ENCODE measurements around the gene CCDC77.

DNA sequence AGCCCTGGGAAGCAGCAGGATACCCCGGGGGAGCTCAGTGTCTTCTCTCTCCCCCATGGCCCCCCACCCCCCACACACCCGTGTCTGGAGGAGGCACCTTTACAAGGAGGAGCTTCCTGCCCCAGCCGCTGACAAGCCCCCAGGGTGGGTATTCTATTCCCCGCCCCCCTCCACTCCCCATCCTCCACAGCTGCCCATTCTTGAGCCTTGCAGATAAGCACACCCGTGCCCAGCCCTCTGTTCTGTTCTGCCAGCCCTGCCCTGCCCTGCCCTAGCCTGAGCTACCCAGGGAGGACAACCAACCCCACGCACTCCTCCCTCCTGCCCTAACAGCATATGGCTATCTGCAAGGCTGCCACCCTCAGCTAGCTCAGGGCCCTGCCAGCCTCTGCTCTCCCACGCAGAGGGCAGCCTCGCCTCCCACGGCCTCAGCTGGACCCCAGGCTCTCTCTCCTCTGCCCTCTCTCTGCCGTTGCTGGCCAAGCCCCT lies 41.7 kb downstream of the SLC6A12 start:
- PRO-cap, 3 experiments: no peak in any of the 3 experiments
- RRBS: 36% methylated on average over 1 of the region's 10 CpGs

DNA sequence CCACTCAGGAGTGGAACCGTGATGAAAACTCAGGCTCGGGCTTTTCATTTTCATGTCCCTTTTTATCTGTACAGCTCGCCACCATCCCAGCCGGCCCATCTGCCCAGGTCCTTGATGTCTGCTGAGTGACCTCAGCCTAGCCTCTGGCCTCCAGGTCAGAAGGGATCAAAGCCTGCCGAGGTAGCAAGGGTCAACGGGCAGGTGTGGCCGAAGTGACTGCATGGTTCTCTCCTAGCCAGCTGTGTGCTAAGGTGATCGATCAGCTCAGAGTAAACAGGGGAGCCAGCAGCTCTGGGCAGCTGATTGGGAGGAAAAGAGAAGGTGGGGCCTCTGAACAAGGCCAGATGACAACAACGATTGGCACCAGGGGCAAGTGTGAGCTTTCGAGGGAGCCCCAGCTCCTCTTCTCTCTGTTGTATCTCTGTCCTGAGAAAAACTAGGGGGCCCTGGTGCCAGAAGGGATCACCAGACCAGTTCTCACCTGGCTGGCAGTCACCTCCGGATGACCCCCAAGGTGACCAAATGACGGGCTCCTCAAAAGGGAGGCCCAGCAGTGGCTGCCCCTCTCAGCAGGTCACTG lies 3.6 kb downstream of the SLC6A12 start:
- PRO-cap, 3 experiments: no peak in any of the 3 experiments
- RRBS: no CpG with 5 or more reads among the region's 12 CpGs

DNA sequence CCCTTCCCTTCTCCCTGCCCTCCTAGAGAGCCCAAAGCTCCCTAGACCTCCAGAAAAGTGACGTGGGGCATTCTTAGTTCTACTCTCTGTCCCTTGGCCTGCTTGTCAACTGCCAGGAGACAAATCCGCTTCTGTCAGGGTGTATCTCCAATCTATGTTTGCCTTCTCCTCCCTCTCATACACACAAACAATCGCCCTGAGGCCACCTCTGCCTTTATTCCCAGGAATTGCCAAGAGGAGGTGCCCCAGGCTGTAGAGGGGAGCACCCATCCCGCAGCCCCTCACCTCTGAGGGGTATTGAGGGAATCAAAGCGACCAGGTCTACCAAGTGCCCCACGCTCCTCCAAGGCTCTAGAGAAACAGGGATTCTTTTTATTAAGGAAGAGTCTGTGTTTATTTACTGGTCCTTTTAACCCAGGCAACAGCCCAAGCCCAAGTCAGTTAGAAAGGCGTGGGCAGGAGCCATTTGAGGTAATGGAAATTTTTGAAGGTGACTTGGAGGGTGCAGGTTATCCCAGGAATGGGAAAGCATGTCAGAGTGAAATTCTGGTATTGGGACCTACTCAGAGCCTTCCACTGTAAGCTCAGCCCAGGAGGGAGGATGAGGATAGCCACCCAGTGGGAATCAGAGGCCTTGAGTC lies 3.0 kb downstream of the SLC6A12 start:
- PRO-cap, 3 experiments: peak in 3 of 3 experiments; most common minus-strand start position 353 of the sequence (in 2)
- RRBS: no CpG with 5 or more reads among the region's 7 CpGs

- PRO-cap, 3 experiments: no peak in any of the 3 experiments
- RRBS: no CpG with 5 or more reads among the region's 6 CpGs
Observed at GRCh38 chr12:212520-212772, 1.5 kb downstream of the SLC6A12 start.

GRCh38 chr12:295488-295896 lies 32.9 kb upstream of the SLC6A13 start:
- PRO-cap, 3 experiments: no peak in any of the 3 experiments
- RRBS: no CpG with 5 or more reads among the region's 4 CpGs

GRCh38 chr12:401263-402072 lies at the start of gene CCDC77:
Gene CCDC77 (plus strand): TSS chr12:401644.
- PRO-cap, 3 experiments: peak in 3 of 3 experiments; most common plus-strand start chr12:401575 (in 1); most common minus-strand start chr12:401450 (in 3)
- RRBS: no CpG with 5 or more reads among the region's 46 CpGs

DNA sequence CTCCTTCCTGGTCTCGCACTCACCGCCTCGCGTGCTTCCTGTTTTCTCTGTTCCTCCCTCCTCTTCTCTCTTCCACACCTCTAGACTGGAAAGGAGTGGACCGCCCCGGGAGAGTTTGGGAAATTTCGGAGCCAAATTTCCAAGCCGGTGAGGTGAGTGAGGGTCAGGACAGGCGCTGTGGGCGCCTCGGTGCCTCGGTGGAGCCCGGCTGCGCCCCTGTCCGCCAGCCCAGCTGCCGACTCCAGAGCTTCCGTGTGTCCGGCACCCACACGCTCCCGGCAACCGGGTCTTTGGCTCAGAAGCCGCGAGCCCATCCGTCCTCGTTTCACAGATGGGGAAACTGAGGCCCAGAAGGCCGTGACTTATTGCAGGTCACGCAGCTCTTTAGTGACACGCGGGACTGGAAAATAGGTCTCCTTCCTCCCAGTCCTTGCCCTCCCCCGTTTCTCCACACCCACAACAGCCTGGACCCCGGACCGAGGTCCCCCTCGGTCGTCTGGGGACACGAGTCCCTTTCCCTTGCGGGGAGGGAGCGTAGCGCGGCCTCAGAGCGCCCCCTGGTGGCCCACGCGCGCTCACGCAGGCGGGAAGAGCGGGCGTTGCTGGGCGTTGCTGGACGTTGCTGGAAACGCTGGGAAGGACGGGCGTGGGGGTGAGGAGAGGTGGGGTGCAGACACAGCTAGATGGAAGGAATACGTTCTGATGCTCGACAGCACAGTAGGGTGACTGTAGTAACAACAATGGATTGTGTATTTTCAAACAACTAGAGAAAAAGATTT lies 87.0 kb downstream of the B4GALNT3 start:
- PRO-cap, 3 experiments: no peak in any of the 3 experiments
- RRBS: 71% methylated on average over 13 of the region's 54 CpGs

DNA sequence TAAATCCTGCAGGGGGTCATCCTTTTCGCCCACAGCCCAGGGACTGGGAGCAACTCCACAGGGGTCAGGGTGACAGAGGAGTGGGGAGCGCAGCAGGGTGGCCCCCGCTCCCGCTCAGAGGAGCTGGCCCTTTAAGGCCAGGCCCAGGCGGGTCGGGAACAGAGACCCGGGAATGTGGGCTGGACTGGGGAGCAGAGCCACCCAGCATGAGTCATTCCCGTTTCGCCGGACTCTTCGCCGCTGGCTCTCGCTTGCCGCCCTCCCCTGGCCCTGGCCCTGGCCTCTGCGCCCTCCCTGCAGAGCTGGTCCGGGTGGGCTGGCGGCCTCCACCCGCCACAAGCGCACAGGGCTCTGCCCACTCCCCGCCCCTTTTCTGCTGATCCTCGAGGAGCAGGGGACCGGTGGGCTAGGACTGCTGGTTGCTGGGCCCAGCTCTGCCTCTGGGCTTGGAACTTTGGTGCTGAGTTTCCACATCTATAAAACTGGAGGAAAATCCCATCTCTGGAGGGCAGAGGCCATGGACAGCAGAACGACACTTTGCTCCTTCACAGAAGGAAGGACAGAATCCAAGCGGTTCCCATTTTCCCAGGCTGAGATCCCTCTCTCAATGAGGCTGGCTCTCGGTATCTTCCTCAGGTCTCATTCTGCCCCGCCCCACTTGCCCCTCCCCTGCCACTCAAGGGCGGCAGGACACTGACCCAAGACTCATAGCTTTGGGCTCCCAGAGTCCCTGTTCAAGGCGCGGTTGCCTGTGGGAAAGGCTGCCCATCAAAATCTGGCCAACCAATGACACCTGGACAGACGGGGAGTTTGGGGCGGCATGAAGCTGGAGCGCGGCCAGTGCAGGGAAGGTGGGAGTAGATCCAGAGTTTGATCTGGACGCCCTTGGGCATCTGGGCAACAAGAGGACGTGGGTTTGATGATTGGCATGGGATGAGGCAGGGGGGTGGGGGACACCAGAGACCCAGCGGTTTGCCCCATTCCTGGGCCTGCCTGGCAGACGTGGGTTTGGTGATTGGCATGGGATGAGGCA lies 92.5 kb downstream of the NINJ2 start:
- PRO-cap, 3 experiments: peak in 3 of 3 experiments; most common plus-strand start position 224 of the sequence (in 2); most common minus-strand start position 609 of the sequence (in 3)
- RRBS: 4% methylated on average over 15 of the region's 37 CpGs

- PRO-cap, 3 experiments: no peak in any of the 3 experiments
- RRBS: no CpG with 5 or more reads among the region's 15 CpGs
Observed at GRCh38 chr12:577970-578377, 85.3 kb downstream of the NINJ2 start.

DNA sequence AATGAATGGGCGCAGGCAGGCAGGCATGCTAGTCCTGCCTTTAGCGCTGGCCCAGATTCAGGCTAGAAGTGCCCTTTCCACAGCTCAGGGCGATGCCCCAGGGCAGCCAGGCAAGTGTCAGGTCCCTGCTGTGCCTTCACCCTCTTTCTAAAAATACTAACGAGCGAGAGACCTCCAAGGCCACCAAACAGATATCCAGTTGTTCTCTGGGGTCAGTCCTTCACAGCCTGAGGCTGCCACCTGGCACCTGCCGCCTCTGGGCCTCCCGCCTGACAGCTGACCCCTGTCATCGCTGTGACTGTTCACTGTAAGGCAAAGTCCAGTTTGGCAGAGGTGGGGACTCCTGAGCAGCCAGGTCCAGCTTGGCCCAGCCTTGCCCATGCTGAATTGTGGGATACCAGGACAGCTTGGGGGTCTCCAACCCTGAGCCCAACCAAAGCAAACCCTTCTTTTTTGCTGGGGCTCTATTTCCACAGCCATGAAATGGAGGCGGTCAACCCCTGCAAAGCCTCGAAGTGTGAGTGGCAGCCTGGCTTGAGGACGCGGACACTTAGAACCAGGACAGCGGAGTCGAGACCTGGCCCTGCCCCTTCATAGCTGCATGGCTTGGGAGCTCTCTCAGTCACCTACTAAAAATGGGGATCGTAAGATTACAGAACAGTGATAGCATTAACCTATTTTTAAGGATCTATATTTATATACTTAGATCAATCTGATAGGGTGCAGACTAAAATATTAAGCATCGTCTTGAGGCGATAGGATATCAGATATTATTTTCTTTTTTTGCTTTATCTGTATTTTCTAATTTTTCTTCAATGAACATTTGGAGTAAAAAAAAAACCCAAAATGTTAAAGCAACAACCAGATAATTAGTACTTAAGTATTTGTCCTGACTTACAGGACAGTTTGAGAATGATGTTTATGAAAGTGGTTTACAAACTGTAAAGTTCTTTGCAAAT lies 79.7 kb downstream of the NINJ2 start:
- PRO-cap, 3 experiments: no peak in any of the 3 experiments
- RRBS: no CpG with 5 or more reads among the region's 17 CpGs

DNA sequence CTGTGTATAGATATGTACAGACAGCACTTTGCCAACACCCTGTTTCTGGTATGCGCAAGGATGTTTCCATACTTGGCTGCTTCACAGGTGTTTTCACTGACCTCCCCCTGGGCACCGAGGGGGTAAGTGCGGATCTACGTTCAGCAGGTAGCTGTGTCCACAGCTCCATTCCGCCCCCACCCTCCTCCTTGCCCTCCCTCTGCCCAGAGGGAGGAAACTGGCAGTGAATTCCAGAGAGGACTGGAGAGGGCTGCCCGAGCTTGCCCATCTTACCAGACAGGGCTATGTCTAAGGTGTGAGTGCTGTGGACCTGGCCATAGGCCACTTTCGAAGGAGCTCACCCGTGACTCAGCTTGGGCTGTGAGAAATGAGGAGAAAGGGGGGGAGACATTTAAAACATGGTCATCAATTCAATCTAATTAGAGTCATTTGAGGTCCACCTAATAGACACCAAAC lies 65.1 kb downstream of the NINJ2 start:
- PRO-cap, 3 experiments: no peak in any of the 3 experiments
- RRBS: no CpG with 5 or more reads among the region's 8 CpGs

- PRO-cap, 3 experiments: no peak in any of the 3 experiments
- RRBS: 18% methylated on average over 1 of the region's 10 CpGs
Observed at GRCh38 chr12:631871-632929, 31.0 kb downstream of the NINJ2 start.

GRCh38 chr12:728747-729212 lies 23.6 kb upstream of the WNK1 start:
- PRO-cap, 3 experiments: no peak in any of the 3 experiments
- RRBS: no CpG with 5 or more reads among the region's 2 CpGs

DNA sequence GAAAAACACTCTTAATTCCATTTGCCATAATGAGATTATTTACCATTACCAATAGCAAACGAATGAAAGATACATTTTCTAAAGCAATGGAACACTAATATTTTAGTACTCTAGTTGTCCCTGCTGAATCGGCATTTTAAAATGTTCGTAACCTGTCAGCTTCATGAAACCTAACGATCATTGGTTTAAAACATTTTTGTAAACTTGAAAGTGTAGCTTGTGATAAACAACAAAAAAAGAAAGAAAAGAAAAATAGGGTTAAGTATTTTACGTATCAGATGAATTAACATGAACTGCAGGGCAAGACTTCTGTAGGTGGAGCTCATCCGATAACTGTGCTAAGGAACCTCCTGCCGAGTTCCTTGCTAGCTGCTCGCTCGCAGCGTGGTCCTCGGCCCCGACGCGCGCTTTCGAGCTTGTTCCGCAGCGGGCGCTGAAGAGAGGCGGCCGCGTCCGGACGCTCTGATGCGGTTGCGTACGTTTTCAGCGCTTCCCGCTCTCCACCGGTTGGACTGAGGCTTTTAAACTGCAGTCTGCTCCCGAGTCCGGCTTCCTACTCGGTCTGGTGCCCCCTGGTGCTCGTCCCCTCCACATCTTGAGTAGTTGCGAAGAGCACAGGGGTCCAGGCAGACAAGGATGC lies 1.4 kb upstream of the WNK1 start:
- PRO-cap, 3 experiments: peak in 3 of 3 experiments; most common plus-strand start position 602 of the sequence (in 2); most common minus-strand start position 412 of the sequence (in 3)
- RRBS: 1% methylated on average over 8 of the region's 35 CpGs

DNA sequence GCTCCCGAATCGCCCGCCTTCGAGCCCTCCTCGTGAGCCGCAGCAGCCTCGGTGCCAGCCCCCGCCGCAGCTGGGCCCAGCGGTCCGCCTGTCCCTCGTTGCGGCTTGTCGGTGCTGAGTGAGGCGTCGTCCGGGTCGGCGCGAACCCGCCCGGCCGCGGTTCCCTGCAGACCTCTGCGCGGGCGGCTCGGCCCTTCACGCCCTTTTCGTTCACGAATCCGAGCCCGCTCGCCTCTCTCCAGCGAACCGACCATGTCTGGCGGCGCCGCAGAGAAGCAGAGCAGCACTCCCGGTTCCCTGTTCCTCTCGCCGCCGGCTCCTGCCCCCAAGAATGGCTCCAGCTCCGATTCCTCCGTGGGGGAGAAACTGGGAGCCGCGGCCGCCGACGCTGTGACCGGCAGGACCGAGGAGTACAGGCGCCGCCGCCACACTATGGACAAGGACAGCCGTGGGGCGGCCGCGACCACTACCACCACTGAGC lies 975 bp downstream of the WNK1 start:
- PRO-cap, 3 experiments: peak in 2 of 3 experiments; most common plus-strand start position 117 of the sequence (in 1); most common minus-strand start position 100 of the sequence (in 1)
- RRBS: under 1% methylated on average over 12 of the region's 59 CpGs

- PRO-cap, 3 experiments: no peak in any of the 3 experiments
- RRBS: no CpG with 5 or more reads among the region's 5 CpGs
Observed at GRCh38 chr12:882758-883237, 66.7 kb downstream of the RAD52 start.

DNA sequence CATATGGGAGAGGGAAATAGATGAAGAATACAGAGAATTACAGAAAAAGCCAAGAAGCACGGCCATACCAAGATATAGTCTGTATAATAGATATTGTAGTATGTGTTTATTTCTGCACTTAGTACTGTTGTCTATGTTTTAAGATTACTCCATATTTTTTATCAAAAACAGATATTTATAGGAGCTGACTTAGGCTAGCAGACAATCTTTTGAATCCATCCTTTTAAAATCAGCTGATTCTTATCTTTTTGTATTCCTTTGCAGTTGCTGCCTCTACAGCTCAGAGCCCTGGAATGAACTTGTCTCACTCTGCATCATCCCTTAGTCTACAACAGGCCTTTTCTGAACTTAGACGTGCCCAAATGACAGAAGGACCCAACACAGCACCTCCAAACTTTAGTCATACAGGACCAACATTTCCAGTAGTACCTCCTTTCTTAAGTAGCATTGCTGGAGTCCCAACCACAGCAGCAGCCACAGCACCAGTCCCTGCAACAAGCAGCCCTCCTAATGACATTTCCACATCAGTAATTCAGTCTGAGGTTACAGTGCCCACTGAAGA lies 65.0 kb downstream of the RAD52 start:
- PRO-cap, 3 experiments: no peak in any of the 3 experiments
- RRBS: no CpG with 5 or more reads among the region's 2 CpGs

DNA sequence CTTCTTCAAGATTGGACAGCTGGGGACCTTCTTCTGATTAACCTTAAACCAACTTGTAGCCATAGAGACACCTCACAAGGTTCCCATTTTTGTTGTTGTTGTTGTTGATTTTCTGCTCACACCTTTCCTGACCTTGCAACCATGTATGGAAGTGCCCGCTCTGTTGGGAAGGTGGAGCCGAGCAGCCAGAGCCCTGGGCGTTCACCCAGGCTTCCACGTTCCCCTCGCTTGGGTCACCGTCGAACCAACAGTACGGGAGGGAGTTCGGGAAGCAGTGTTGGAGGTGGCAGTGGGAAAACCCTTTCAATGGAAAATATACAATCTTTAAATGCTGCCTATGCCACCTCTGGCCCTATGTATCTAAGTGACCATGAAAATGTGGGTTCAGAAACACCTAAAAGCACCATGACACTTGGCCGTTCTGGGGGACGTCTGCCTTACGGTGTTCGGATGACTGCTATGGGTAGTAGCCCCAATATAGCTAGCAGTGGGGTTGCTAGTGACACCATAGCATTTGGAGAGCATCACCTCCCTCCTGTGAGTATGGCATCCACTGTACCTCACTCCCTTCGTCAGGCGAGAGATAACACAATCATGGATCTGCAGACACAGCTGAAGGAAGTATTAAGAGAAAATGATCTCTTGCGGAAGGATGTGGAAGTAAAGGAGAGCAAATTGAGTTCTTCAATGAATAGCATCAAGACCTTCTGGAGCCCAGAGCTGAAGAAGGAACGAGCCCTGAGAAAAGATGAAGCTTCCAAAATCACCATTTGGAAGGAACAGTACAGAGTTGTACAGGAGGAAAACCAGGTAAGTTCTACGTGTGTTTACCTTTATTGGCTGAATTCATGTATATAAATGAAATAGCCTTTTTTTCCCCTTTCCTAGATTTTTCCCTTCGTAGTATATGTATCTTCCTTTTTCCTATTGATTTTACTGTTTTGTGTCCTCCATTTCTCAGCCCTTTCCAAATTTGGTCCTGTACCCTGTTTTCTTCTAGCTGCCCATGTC lies 37.0 kb downstream of the ERC1 start:
- PRO-cap, 3 experiments: no peak in any of the 3 experiments
- RRBS: no CpG with 5 or more reads among the region's 19 CpGs

DNA sequence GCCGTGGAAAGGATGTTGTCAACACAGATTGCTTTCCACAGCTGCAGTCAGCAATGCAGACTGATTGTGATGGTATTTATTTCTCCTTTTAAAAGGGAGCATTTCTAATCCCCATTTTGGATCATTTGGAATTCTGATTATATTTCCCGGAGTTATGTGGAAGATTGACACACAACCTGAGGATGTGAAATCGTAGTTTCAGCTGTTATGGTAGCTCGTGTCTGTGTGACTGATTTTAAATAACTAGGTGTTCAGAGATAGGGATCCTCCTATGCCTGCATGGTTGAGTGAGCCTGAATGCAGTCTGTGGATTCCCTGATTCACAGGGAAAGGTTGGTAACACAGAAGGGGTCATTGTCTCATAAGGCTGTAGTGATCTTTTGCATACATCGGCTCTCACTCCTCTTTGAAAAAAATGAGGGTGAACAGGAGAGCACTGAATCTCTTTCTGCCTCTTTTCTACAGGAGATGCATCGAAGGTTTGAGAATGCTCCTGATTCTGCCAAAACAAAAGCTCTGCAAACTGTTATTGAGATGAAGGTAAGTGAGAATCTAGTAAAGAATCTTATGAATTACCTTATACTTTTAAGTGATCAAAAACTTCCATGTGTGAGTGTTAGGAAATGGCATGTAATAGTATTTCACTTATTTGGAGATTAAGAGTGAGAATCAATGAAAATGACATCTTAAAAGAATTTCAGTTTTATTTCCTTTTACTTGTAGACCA lies 113.4 kb downstream of the ERC1 start:
- PRO-cap, 3 experiments: no peak in any of the 3 experiments
- RRBS: no CpG with 5 or more reads among the region's 6 CpGs

DNA sequence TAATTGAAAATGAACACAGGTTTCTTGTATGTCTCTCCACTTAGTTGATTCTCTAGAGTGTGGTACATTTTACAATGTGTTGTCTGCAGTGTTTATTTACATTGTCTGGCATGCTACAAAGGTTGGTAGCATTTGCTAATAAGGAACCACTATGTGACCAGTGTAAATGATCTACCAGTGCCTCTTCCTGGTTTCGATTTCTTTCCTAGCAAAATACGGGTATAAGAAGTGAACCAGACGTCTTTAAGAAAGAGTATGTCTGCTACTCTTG lies 246.4 kb downstream of the FBXL14 start:
- PRO-cap, 3 experiments: no peak in any of the 3 experiments
- RRBS: no CpG with 5 or more reads among the region's 3 CpGs

Data from breast (tissue), 4 donors.